Ureter (tissue), 1 donor: ENCODE measurements around a stretch of chr3.

DNA sequence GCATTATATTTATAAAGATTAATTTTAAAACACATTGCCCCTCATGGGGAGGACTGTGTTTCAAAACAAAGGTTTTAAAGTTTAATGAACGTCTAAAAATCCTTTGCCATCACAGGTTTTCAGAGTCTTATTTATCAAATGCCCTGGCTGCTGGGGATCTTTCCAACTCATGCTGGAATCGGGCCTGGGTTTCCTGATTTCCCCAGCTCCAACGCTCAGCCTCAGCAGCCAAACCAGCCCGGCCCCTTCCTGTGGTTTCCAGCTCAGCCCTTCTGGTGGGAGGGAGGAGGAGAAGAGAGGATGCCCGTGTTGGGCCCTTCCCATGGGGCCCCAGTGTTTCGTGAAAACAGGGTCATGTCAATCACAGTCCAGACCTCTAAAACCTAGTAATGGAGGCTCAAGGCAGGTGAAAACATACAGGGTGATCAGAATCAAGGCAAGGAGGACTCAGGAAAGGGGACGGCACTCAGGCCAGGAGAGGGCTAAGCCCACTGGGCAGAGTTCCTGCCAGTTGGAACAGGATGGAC, 194.3 kb downstream of the FAM43A start:
- PRO-cap, result unidirectional peak, plus-strand start at position 274 of the sequence

DNA sequence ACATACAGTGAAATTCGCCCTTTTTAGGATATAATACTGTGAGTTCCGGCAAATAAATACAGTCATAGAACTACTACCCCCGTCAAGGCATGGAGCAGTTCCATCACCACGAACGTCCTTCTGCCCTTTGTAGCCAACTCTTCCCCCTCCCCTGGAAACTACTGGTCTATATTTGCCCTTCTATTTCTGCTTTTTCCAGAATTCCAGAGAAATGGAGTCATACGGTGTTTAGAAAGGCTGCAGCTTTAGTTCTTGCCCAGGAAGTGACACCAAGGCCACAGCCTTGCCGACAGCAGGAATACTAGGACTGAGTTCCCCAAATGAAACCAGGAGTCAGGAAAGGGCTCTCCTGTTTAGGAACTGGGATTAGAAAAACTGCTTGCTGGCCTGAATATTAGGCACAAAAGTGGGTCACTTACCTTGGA, 291.2 kb downstream of the FAM43A start:
- PRO-cap, result no peak

DNA sequence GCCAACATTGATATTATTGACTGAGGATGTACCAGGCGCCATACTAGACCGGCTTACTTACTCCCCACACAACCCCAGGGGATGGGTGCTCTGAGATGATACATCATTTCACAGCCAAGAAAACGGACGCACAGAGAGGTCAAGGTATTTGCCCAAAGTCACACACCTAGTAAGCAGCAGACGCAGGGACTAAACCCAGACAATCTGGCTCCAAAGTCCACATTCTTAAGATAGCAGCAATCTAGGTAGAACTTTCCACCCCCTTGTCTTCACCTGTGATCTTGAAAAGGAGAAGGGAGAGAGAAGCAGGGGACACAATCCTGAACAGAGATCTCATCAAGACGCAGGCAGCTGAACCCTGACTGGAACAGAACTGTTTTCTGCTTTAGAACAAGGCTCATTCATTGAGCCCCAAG, 200.6 kb downstream of the XXYLT1 start:
- PRO-cap, result no peak

DNA sequence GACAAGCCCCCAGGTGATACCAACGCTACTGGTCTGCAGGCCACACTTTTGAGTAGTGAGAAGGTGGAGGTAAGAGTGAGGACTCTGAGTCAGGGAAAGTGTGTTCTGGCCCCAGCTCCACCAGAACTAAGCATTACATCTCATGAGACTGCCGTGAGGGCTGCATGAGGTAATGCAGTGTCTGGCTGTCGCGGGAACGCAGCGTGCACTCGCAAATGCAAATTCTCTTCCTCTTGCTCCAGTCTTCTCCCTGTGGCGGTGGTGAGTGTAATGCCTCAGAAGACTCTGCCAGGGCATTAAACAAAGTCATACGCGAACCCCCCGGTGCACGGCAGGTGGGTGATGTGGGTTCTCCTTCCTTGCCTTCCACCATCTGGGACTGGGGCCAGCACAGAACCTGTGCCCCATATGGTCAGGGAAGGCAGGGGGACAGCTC, 175.9 kb downstream of the XXYLT1 start:
- PRO-cap, result no peak

DNA sequence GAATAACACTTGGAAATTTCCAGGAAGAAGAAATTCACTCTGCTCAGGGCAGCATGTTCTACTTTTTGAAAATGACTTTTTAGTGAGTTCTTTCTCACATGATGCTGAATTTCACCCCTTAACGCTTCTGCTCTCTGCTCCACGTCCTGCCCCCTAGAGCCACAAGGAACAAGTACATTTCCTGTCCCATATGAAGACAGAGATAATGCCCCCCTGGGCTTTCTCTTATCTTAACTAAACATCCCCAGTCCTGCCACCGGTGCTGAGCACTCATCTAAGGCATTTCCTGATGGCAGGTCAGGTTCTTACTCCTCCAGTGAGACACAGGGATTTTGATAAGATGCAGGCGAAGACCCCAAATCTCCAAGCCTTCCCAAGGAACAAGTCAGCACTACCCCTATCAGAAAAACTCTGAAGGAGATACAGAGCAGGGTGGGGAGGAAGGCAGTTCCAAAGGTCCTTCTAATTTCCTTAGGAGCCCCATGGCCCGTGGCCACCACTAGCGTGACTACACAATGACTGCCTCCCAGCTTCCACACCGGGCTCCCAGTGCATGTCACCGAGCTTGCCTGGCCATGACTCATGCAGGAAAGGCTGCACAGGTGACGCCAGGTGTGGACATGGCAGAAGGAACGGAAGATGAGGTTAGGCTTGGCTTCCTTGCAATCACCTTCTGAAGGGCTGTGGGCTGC, 152.9 kb downstream of the XXYLT1 start:
- PRO-cap, result no peak

GRCh38 chr3:195393892-195394464, 48.8 kb downstream of the ACAP2 start:
- PRO-cap, result no peak

DNA sequence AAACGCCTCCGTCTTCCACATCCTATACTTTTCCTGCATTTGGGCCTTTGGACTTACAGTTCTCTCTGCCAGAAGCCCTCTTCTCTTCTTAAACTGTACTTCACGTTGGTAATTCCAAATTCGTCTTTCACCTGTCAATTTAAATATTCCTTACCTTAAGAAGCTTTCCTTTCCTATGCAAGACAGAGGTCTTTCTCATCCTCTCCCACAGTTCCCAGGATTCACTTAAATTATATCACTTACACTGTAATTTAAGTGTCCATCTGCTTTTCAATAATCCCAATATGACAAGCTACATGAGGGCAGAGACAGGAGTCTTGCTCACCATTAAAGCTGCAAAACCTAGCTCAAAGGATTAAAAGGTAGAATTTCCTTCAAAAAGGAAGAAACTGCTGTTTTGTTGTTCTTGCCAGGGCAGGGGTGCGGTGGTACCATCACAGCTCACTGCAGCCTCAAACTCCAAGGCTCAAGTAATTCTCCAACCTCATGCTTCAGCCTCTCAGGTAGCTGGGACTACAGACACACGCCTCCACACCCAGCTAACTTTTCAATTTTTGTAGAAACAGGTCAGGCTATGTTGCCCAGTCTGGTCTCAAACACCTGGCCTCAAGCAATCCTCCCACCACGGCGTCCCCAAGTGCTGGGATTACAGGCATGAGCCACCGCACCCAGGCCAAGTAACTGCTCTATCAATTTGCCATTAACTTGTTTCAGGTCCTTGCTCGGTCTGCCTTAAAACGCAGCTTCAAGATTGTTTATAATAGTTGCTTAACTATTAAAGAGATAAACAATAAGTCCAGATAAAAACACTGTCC, 24.6 kb downstream of the ACAP2 start:
- PRO-cap, result no peak

- PRO-cap, result no peak
These were observed 5.2 kb downstream of the PPP1R2 start for GRCh38 chr3:195537967-195538375.

GRCh38 chr3:195542309-195542564, 888 bp downstream of the PPP1R2 start:
- PRO-cap, result no peak

GRCh38 chr3:195616124-195616778, 32.5 kb upstream of the APOD start:
- PRO-cap, result no peak

GRCh38 chr3:195635425-195635742, 51.6 kb upstream of the APOD start:
- PRO-cap, result no peak

GRCh38 chr3:195644708-195645743, 61.3 kb upstream of the APOD start:
- PRO-cap, result no peak

- PRO-cap, result unidirectional peak, minus-strand start at chr3:195803487
These were observed 8.4 kb downstream of the MUC4 start for GRCh38 chr3:195803233-195803796.

DNA sequence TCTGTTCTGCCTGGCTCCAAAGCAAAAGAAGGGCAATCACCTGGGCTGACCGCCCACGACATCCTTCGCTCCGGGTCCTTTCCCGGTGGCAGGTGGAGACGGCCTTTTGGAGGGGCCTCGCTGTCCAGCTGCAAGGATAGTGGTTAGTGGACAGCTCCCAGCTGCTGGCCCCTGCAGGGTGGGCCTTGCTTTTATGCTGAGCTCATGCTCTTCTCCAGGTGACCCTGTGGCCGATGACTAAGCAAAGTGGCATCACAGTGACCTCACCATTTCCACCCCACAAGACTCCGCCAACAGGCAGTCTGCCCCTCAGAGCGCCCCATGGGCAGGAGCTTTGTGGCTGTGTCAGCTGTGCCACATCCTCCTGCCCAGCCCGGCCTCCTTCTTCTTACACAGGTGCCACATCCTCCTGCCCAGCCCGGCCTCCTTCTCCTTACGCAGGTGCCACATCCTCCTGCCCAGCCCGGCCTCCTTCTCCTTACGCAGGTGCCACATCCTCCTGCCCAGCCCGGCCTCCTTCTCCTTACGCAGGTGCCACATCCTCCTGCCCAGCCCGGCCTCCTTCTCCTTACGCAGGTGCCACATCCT, 3.8 kb upstream of the MUC4 start:
- PRO-cap, result no peak

DNA sequence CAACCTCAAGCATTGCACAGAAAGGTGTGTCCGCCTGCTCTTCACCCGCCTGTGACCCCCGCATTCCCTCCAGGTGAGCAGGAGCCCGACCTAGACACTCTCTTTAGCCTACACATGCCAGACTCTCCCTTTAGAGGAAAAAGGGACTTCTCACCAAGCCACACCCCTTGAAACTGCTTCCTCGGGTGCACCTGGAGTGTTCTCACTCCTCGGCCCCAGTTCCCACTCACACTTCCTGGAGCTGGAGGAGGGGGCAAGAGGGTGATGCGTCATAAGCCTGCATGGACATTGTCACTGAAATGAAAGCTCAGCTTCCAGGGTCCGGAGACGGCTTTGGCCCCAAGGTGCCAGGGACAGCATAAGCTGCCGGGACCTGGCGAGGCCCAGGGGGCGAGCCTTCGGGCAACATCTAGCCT, 9.7 kb upstream of the MUC4 start:
- PRO-cap, result no peak

DNA sequence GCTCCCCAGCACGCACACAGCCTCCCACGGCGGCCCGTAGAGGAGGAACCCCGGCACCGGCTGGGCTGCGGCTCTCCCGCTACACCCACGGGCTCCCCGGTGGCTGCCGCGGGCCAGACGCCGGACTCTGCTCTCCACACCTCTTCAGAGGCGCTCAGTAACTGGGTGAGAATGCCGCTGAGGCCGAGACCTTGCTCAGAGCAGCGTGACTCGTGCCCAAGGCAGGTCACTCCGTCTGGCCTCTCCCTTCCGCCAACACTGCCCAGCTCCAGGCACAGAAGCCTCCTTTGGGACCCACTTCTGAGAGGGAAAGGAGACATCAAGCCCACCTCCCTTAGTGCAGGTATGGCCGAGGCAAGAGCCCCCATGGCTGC, 34.3 kb downstream of the TNK2 start:
- PRO-cap, result no peak

- PRO-cap, result unidirectional peak, minus-strand start at chr3:195896891
These were observed 11.4 kb downstream of the TNK2 start for GRCh38 chr3:195896673-195897530.

GRCh38 chr3:195932400-195933019, 24.2 kb upstream of the TNK2 start:
- PRO-cap, result no peak

- PRO-cap, result no peak
These were observed 6.3 kb downstream of the TFRC start for GRCh38 chr3:196075451-196076192.

DNA sequence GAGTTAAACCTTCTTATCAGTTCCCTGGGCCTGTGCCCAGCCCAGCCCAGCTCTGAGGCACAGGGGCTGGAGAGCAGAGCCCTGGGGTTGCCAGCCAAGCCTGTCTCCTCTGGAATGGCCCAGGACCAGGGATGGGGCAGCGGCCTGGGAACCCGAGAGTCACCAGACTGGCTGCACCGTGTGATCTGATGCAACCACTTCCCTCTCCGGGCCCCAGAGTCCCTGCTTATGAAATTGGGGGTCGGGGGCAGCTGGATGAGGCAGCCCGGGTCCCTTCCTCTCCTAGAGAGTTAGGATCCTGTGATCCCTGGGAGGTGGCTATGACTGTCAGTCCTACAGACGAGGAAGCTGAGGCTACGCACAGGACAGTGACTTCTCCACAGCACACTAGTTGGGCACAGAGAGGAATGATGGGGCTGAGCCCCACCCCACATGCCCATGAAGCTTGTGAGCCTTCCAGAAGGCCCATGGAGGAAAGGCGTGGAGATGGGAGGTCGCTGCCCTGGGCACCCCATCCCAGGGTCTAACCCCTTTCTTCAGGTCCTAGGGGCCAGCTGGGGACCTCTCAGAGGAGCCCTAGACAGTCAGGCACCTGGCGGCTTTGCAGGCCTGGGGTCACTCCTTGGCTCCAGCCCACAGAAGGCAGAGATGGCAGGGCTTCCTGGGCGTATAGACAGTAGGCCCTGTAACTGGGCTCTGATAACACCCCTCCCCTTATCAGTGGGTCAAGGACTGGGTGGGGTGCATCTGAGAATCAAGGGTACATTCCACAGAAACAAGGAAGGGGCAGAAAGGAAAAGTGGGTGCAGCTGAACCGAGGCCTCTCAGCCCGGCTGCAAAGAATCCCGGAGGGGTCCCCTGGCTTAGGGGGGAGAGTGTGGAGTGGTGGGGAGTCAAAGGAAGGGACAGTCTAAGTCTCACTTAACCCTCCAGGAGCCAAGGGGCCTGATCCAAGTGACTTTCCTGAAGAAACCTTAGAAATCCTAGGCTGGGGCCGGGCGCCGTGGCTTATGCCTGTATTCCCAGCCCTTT, 16.8 kb downstream of the ZDHHC19 start:
- PRO-cap, result no peak